ENCODE measurements around a stretch of chr16.

DNA sequence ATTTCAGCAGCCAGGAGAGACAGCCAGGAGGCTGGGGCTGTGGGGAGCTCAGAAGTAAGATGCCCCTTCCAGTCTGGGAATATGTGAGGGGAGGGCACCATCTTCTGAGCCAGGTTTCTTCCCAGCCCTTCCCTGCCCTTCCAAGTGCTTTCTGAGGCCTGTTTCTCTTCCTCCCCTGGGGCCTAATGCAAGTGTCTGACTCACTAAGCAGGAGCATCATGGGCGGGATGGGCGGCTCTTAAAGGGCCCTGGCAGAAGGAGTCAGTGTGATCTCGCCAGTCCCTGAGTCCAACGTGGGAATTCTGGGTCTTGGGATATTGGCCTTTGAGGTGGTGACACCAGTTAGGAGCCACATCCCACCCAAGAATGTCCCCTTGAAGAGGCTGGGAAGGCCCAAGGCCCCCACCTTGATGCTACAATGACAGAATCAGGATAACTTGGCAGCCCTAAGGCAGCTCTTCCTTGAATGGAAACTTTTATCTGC, 3.8 kb upstream of the NLRC5 start:
- RRBS, result no CpG with 5 or more reads among the region's 4 CpGs

DNA sequence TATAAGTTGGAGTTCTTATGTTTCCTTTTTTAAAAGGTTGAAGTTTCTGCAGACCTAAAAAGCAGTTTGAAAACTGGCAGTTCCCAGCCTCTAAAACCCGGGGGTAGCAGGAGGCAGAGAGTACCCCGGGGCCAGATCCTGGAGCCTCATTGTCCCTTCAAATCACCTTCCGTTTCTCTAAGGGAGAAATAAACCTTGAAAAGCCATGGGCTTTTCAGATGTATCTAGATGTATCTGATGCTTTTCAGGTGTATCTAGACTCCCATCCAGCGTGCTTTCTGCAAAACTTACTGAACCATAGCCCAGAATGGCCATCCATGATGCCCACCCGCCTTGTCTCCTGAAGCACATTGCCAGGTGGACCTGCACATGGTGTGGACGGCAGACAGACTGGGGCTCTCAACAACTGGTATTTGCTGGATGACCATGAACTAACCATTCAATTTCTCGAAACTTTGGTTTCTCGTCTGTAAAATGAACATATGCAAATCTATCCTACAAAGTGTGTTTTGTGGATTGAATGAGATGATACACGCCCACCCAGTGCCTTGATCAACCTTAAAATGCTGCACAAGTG, 1.3 kb downstream of the NLRC5 start:
- RRBS, result no CpG with 5 or more reads among the region's 9 CpGs

- RRBS, result no CpG with 5 or more reads among the region's 4 CpGs
These were observed 9.9 kb downstream of the NLRC5 start for GRCh38 chr16:56999258-56999748.

DNA sequence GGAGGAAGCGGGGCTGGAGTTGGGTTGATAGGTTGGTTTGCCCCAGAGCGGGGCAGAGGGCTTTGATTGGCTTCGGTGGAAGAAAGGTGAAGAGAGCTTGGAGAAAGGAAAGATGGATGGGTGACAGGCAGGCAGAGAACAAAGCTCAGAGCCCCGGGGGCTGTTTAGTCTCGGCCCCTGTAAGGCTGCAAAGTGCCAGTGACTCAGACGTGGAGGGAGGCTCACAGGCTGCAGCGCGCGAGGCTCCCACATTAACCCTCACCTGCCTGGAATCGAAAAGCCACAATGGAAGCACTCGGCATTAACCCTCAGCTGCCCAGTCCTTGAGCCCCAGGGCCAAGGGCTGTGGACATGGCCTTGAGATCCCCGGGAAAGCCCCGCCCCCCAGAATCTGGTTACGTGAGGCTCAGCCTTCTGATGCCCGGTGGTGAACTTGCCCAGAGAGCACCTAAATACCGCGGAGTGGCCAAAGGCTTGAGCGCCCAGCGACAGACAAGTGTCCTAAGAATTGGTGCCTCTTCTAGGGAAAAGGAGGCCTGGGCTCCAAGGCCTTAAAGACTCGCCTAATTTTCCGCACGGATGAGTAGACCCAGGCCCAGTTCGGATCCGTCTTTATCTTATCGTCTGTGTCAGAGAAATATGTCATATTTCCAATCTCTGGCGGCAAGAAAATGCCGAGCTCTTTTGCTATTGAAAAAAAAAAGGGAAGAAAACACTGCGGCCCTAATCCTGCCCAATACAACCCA, 846 bp upstream of the CPNE2 start:
- RRBS, result 5% methylated on average over 4 of the region's 28 CpGs

DNA sequence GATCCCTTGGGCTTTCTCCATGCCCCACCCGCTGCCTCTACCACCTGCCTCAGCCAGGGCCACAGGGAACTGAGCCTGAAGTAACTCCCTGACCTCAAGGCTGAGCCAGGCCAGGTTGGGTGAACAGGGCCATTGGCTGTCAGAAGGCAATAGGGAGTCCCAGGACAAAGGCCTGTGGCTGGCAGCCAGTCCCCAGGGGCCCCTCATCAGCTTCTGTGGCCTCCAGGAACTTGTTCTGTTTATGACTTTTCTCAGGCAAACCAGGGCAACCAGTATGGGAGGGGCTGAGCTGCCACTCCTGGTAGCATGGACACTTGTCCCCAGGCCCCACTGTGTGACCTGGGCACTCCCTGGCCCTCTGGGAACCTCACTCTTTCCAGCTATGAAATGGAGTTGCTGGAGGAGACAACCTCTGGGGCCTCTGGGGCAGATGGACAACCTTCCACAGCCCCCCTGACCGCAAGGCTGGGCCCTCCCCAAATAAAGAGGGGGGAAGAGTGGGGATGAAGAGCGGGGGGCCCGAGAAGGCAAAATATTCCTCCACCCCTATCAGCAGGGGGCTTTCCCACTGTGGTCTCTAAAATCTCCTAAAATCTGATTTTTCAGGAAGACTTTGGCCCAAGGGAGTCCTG, 40.2 kb downstream of the CPNE2 start:
- RRBS, result no CpG with 5 or more reads among the region's 4 CpGs

DNA sequence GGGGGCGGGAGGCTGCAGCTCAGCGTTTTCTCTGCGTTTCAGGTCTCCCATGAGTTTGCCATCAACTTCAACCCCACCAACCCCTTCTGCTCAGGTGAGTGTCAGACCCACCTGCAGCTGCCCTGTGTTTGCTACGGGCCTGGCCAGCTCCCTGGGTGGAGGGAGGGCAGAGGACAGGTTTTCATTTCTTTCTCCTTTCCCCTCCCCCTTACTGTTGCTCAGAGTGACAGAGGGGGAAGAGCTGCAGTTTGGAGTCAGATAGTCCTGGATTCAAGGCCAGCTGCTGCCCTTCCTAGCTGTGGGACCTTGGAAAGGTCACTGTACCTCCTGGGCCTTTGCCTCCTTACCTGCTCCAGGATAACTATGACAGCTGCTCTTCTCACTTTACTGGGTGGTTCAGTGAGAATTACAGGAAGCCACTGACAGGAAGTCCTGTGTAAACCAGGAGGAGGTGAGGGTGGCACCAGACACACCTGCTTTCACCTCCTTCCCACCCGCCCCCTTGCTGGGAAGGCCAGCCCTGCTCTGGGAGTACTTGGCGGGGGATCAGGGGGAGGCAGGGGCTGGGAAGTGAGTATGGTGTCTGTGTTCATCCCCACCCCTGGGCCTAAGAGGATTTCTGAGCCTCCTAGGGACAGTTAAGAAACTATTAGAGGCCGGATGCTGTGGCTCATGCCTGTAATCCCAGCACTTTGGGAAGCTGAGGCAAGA, 42.5 kb downstream of the CPNE2 start:
- RRBS, result no CpG with 5 or more reads among the region's 7 CpGs

DNA sequence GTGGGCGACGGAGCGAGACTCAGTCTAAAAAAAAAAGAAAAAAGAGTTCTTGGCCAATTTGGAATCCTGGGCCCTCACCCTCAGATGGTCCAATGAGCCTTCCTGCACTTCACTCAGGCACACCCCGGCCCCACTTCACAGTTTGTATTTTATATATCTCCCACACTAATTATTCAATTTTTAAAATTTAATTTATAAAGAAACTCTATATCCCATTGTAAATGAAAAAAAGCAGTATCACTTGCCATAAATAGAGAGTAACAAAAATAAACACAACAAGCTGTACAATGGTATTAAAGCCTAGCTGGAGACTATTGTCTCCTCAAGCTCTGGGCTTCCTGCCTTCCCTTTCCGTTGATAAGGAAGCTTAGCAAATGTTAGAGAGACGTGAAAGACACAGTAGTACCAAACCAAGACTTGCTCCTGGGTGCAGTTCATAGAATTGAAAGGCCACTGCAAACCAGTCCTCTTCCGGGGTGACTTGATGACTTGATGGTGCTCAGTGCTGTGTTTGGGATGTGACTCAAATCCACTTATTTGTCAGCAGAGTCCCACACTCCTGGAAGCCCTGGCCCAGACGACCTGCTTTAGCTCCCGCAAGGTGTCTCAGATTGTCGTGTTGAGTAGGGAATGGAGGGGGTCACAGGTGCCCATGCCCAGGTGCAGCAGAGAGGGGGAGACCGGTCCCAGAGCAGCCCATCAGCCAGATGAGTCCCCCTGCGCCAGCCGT, 40.8 kb downstream of the PSME3IP1 start:
- RRBS, result no CpG with 5 or more reads among the region's 13 CpGs

DNA sequence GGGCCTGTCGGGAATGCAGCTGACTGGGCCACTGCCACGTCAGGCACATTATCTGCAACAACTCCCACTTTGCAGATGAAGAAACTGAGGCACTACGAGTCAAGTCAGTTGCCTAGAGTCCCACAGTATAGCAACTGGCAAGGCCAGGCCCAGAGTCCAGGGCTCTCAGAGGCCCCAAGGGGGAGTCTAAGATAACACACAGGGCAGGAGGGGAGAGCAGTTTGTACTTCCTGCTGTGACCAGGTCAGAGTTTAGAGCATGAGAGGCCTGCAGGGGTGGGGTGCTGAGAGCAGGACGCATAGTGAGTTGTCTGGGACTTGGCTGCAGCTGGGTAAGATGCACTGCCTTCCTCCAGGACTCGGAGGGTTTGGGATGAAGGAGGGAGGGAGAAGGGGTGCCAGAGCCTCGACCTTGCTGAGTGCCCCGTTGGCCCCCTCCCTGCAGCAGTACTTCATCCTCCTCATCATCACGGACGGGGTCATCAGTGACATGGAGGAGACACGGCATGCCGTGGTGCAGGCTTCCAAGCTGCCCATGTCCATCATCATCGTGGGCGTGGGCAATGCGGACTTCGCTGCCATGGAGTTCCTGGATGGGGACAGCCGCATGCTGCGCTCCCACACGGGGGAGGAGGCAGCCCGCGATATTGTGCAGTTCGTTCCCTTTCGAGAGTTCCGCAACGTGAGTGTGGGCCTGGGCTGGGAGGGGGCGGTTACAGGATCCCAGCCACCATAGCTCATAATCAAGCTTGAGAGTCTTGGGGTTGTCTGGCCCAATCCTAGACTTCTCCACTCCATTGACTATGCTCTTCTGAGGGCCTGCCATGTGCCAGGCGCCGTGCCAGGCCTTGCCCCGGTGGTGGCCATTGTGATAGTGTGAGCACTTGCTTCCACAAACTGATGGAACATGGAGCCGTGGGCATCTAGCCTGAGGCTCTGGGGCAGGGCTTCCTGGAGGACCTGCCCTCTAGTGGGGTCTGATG, 39.9 kb downstream of the PSME3IP1 start:
- RRBS, result no CpG with 5 or more reads among the region's 29 CpGs

- RRBS, result no CpG with 5 or more reads among the region's 11 CpGs
These were observed 35.3 kb downstream of the PSME3IP1 start for GRCh38 chr16:57150292-57151209.

- RRBS, result no CpG with 5 or more reads among the region's 7 CpGs
These were observed 17.8 kb downstream of the PLLP start for GRCh38 chr16:57266499-57267334.

DNA sequence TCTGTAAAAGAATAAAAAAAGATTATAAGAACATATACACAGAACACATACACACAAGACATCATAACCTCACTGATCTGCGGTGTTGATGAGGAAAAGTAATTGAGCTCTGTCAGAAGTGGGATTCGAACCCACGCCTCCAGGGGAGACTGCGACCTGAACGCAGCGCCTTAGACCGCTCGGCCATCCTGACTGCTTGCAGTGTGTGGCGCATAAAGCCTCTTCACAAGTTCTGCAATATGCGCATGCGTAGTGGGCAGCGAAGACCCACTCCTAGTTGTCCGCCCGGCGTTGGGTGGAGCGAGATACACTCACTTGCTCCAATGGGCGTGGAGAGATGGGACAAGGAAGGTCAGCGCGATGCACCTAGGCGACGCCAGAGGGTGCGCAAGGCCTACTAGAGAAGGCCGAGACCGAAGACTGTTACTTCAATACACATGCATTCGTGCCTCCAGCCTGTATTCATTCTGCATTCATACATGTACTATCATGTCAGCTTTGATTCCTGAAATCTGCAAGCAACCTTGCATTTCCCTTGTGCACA, 16.0 kb upstream of the PLLP start:
- RRBS, result no CpG with 5 or more reads among the region's 25 CpGs

DNA sequence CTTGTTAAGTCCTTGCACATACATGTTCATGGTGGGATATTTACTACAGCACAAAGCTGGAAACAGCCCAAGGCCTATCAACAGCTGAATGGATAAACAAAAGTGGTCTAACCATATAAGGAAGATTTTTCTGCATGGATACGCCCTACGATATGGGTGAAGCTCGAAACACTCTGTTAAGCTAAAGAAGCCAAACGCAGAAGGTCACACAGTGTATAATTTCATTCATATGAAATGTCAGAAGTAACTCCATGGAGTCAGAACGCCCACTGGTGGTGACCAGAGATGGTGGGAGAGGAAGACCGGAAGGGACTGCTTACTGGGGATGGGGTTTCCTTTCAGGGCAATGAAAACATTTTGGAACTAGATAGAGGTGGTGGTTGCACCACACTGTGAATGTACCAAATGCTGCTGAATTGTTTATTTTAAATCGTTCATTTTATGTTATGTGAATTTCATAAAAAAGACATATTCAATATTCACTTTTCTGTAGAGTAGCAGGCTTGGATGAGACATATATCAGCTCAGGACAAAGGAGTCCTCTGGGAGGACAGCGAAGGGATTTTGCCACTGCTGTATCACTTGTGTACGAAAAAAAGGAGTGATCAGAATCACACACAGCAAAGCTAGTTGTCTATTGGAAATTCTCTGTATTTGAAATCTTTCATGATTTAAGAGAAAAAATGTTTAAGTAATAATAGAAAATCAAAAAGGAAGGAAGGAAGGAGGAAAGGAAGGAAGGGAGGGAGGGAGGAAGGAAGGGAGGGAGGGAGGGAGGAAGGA, 17.9 kb downstream of the CCL17 start:
- RRBS, result no CpG with 5 or more reads among the region's 9 CpGs

DNA sequence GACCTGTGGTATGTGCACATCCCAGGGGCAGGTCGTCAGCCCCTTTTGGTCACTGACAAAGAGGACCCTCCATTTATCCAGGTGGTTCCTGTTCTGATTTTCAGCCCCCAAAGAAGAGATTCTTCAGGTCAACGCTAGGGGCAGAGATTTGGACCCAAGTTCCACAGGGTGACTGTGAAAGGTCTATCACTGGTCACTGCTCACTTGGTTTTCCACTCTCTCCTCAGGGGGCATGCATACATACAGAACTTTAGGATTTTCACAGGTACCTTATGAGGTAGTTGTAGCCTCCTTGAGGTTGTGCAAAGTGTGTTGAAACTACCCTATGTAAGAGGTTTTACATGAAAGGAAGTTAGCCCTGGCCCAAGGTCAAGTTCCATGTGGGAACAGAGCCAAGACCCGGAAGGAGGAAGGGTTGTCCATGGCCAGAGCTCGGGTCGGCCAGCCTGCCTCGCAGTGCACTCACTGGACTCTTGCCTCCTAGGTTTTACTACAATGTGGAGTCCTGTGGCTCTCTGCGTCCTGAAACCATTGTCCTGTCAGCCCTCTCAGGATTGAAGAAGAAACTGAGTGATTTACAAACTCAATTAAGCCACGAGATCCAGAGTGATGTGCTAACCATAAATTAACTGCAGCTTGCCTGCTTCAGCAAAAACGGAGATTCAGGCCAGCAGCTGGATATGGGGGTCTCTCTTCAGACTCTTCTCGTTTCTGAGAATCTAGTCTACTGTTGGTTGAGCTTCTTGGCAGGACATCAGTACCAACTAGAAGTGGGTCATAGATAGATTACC, 8.2 kb downstream of the POLR2C start:
- RRBS, result no CpG with 5 or more reads among the region's 10 CpGs

DNA sequence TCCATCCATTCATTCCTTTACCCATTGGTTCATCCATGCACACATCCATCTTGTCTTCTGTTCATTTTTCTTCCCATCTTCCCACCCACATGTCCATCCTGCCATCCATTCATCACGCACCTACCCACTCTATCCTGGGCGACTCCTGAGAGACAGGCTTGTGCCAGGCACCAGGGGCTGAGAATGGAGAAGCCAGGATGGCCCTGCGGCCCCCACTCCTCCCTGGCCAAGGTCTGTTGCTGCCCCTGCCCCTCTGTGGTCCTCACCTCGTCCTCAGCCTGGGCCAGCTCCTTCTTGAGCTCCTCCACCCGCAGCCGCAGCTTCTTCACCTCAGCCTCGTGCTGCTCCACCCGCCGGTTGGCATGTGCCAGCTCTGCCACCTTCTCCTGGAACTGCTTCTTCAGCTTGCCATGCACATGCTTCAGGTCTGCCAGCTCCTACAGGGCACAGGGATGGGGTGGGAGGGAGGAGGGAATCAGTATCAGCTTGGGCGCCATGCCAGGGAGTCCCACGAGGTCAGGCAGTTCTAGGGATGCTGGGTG, 20.3 kb downstream of the CCDC102A start:
- RRBS, result no CpG with 5 or more reads among the region's 11 CpGs

GRCh38 chr16:57537411-57537996, 1.1 kb upstream of the CCDC102A start:
- RRBS, result no CpG with 5 or more reads among the region's 11 CpGs

DNA sequence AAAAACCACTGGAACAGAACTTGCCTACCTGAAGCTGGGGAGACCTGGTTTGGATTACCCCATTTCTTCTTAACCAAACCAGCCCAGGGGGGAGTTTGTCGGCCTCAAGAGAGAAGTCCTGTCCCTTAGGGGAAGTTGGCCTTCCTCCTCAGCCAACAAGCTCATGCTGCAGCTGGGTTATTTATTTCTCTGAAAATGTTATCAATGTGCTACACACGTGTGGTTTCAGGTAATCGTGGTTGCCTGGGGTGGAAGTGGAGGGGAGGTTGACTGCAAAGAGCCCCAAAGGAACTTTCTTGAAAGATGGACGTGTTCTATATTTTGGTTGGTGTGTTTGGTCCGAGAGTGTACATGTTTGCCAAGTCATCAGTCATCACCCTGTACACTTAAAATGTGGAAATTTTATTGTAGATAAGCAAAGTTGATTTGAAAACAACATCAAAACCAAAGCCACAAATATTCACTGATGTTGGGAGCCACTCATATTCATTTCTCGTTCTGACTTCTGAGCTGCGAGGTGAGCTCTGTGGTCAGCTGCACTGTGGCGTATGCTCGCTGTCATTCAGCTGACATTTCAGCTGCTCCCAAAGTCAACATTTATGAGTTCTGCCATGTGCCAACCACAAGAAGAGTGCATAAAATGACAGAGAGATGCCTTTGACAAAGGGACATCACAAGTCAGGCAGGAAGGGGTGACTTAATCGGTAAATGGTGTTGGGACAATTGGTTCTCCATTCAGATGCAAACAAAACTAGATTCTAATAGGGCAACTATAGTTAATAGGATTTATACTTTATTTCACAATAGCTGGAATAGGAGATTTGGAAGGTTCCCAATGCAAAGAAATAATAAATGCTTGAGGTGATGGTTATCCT, 26.5 kb upstream of the ADGRG1 start:
- RRBS, result no CpG with 5 or more reads among the region's 10 CpGs

DNA sequence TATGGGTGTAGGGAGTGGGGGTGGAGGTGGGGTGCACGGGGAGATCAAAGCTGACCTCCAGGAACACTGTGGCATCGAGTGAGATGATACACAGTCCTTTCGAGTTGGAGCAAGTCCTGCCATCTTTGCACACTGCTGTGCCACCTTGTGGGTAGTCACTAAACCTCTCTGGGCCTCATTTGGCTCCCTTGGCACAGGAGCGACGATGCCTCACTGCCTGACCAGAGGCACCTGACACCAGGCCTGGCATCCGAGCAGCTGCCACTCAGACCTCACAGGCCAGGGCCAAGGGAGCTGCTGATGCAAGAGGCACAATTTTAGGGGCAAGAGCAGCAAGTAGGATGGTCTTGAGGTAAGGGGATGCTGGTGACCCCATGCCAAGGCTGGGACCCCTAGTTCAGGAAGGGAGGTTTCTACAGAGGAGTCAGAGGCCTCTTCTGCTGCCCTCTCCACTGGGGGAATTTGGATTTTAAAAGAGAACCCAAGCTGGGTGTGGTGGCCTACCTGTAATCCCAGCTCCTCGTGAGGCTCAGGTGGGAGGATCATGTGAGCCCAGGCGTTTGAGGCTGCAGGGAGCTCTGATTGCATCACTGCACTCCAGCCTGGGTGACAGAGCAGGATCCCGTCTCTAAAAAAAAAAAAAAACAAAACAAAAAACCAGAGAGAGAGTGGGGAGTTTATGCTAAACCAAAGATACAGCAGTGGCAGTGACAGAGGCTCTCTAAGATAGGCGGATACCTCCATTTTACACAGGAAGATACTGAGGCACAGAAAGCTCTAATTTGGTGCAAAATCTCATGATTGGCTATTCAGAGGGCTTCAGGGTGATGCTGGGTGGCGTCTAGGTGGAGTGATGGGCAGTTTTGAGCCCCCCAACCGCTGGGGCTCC, 6.7 kb upstream of the ADGRG1 start:
- RRBS, result no CpG with 5 or more reads among the region's 12 CpGs

DNA sequence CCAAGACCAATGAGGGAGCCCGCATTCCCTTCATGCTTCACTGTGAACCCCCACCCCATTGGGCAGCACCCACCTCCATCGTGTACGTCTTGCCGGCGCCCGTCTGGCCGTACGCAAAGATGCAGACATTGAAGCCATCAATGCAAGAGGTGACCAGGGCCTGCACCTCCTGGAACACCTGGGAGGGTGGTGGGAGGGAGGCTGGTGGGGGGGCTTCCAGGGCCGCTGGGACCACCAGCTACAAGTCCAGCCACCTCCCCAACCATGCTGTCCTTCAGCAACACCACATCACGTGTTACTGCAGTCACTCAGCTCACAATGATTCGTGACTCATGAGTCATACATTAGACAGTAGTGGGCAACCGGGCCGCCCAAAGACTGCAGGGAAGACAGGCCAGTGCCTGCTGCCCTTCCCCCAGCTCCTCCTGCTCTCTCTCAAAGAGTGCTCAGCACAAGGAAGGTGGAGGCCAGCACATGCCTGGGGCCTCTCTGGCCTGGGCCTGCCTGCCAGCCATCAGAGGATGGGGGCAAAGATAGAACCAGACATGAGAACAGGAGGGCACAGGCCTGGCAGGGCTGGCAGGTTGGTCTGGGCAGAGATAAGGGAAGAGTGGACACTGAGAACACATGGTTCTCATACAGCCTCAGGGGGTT, 28.6 kb downstream of the KATNB1 start:
- RRBS, result no CpG with 5 or more reads among the region's 13 CpGs

DNA sequence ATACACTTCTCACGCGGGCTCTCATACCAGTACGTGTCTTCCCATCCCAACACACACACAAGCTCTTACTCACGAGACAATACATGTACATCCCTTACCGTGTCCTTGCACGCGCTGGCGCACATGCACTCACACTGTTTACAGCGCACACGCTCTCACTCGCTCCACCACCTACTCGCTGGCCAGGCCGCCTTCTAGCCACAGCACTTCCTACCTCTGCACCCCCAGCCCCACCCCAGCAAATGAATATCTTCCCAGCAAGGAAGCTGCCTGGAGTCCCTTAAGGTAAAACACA, 544 bp upstream of the KIFC3 start:
- RRBS, result no CpG with 5 or more reads among the region's 13 CpGs

GRCh38 chr16:57935908-57936269, 35.0 kb downstream of the CNGB1 start:
- RRBS, result no CpG with 5 or more reads among the region's 4 CpGs